ENCODE results near the gene PFKP.

DNA sequence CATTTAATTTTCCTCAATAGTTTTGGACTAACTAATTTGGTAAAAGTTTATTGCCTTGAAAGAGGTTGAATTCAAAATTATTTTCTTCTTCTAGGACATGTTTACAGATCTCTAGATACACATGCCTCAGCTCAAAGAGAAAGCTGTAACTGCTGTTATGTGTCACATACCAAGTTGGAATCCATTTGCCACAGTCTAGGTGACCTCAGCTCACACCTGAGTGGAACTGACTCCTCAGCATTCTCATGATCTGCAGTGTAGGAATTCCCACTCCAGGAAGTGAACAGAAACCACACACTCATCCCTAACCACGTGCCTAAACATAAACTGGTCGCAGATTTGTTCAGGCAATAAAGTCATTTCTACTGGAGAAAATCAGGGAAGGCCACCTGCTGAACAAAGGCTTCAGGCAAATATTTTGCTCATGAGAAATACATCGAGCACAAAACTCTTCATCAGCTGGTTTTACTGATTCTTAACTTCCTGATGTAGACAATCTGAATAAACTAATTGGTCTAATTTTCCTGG lies 23.0 kb upstream of the ZMYND11 start:
- PRO-cap, 2 experiments, result no peak in any of the 2 experiments

DNA sequence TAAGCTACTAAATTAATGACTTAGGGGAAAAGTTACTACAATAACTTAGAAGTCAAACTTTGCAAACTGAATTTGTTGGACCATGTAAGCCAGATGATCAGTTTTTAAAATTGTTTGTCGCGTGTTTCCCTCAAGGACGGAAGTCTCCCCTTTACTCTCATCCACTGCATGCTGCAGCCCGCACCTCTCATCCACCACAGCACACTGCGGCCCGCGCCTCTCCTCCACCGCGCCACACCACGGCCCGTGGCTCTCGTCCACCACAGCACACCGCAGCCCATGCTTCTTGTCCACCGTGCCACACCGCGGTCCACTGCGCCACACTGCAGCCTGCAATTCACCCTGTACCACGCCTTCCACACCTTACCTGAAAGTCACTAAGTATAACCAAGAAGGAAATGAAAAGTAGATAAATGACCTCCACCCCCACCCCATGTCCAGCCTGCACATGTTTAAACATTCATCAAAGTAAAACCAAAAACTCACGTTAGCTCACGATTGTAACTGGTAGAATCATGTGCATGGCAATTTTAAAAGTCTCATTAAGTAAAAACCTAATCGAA lies 176.1 kb downstream of the DIP2C start:
- PRO-cap, 2 experiments, result no peak in any of the 2 experiments

GRCh38 chr10:633044-633992 lies 56.1 kb downstream of the DIP2C start:
- PRO-cap, 2 experiments, result no peak in any of the 2 experiments

DNA sequence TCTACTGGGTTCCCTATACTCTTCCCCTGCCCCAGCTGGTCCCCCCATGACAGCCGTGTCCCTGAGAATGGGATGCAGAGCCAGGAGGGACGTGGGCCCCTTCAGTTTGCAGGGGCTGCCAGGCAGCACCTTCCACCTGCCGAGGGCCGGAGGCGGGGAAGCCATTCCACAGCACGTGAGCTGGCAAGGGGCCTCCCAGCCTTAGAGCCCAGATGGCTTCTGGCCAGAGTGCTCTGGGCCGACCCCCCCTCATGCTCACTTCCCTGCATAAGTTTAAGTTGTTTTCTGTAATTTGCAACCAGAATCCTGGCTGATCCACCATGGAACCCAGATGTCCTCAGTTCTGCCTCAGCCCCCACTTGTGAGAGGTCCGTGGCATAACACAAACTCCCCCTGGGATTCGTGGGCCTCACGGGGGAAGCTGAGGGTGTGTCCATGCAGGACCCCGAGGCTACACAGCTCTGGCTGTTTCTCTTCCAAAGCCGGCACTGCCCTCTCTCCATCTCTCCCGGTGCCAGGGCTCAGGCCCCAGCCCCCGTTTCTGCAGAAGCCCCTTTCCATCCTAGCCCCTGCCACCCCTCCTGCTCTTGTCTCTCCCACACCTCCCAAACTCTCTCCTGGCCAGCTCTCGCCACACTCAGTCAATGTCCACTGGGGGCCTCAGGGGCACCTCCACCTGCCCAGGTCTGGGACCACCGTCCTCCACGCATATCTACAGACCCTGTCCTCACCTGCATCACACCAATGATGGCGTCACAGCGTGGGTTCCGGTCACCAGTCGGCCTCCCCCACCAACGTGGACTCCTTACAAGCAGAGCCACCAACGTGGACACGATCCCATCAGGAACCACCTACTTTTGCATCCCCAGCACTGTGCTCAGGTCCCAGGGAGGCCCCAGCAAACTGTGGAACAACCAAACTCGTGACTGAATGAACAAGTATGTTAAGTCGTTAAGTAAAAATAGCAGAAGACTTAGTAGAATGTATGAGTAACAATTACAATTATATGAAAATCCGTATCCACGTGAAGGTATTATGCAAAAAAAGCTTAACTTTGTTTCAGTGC lies 38.6 kb downstream of the DIP2C start:
- PRO-cap, 2 experiments, result peak in 1 of 2 experiments; most common minus-strand start position 144 of the sequence (in 1)

GRCh38 chr10:679987-680822 lies 9.3 kb downstream of the DIP2C start:
- PRO-cap, 2 experiments, result no peak in any of the 2 experiments

DNA sequence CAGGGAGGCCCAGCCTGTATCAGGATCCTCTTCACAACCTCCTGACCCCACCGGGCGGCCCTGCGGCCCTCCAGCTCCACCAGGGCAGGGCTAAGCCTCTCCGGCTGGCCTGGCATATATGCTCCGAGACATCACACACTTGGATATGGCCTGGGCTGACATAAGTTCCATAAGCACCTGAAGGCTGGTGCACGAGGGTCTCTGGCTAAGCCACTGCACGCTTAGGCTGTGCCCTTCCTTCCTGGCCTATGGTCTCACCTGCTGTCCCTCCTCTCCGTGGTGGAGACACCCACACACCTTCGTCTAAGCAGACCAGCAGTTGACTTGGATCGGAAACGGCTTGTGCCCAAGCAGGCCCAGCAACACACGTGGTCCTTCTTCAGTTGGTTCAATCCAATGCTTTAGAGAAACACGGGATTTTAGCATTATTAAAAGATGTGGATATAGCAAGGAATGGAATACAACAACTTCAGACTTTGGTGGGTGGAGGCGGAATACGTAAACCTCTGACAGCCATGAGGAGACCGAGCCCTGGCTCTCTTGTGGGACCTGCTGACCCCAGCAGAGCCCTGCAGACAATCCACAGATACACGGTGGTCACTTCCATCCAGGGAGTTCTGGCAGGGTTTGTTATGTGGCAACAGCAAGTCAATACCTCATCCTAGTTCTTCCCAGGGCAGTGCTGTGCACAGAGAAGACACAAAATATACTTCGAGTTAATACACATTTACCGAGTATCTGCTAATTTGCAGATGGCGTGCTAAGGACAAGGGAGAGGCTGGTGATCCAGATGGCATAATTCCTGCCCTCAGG lies 118.3 kb upstream of the DIP2C start:
- PRO-cap, 2 experiments, result no peak in any of the 2 experiments

DNA sequence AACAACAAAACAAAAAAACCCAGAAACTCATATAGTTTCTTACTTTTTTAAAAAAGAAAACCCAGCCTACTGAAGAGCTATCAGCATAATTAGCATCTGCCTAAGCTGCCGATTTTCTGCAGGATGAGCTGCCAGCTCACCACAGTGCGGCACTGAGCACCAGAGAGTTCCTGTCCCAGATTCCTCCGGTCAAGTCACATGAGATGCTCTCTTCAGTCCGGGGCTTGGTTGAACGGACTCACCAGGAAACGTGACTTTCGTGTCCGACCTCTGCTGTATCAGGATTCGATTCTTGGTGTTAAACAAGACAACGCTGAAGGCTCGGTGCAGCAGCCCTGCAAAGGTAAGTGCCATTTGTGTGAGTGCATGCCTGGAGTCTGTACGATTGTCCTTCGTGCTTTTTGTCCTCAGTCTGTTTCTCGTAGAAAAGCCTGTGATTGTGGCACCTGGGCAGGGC lies 3.2 kb downstream of the IDI2 start:
- PRO-cap, 2 experiments, result no peak in any of the 2 experiments

GRCh38 chr10:1159293-1160171 lies 103.3 kb downstream of the WDR37 start:
- PRO-cap, 2 experiments, result no peak in any of the 2 experiments

DNA sequence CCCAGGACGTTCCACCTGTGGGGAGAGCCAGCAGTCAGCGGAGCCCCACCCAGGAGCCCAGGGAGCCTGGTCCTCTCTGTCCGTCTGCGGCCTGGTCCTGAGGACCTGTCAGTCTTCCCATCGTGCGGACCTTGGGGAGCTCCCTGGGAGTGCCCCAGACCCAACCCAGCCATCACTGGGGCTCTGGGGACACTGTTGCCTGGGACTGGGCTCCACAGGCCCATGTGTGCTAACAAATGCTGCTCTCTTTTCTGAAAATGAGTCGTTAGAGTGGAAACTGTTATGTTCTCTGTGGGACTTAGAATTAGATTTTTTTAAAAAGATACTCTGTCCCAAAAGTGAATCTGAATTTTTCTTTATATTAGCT lies 143.9 kb downstream of the WDR37 start:
- PRO-cap, 2 experiments, result no peak in any of the 2 experiments

DNA sequence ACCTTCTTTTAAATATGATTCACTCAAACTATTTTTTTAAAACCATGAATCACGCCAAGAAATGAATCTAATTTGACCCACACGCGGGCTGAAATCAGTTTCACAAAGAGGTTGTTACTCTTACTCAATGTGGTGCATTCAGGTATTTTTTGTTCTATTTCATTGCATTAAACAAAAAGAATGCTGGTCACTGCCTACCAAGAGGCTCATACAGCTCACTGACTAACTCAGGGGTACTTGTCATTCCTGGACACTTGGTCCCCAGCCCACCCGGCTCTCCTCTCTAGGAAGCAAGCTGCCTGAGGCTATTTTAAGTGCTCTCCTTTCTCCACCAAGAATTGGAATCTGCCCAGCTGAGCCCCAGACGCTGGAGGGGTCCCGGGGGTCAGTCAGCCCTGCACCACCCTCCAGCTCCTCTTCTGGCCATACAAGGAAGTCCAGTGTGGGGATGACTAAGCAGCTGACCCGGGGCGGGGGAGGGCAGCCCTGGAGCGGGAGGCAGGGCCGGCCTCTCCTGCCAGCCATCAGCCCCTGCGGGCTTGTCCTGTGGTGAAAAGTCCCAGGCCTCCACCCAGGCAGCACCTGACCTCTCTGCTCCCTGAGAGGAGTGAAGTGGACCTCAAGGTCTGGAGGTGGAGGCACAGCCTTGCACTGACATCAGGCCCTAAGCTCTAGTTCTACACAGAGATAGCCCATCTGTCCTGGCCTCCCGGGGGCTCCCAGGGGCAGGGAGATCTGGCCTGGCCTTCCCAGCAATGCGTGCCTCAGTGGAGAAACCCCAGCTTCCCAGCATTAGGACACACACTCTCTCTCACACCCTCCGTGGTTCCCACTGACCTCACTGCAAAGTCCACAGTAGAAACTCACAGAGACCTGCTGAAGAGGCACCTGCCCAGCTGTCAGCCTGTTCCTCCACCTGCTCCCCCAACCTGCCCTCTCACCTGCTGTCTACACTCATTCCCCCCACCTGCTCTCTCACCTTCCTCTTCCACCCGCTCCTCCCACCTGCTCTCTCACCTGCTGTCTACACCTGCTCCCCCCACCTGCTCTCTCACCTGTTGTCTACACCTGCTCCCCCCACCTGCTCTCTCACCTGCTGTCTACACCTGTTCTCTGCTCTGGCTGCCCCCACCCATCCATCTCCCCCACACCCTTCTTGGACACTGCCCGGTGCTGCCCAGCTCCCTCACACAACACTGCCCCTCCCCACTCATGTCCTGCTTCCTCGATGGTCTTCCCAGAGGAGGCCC lies 21.4 kb upstream of the PFKP start:
- PRO-cap, 2 experiments, result no peak in any of the 2 experiments

GRCh38 chr10:3066685-3067749 lies at the start of gene PFKP:
TSS of gene PFKP (plus strand) at chr10:3067548.
- PRO-cap, 2 experiments, result peak in 2 of 2 experiments; most common plus-strand start chr10:3067548 (in 2); most common minus-strand start chr10:3067403 (in 1)

GRCh38 chr10:3091265-3091746 lies 24.0 kb downstream of the PFKP start:
- PRO-cap, 2 experiments, result no peak in any of the 2 experiments

- PRO-cap, 2 experiments, result peak in 2 of 2 experiments; most common plus-strand start chr10:3172274 (in 2)
Observed at GRCh38 chr10:3171954-3172616, 497 bp downstream of the PITRM1 start.

DNA sequence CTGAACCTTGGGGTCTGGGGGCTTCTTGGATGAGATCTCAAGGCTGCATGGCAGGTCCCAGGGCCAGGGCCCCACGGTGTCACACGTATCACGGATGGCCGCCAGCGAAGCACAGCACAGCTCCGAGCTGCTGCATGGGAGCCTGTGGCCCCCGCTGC lies 987 bp upstream of the PITRM1 start:
- PRO-cap, 2 experiments, result no peak in any of the 2 experiments

GRCh38 chr10:3181763-3182210 lies 9.2 kb upstream of the PITRM1 start:
- PRO-cap, 2 experiments, result no peak in any of the 2 experiments

- PRO-cap, 2 experiments, result no peak in any of the 2 experiments
Observed at GRCh38 chr10:3263717-3264950, 91.6 kb upstream of the PITRM1 start.

GRCh38 chr10:3485269-3485801 lies 299.7 kb downstream of the KLF6 start:
- PRO-cap, 2 experiments, result no peak in any of the 2 experiments

GRCh38 chr10:3636396-3637315 lies 148.4 kb downstream of the KLF6 start:
- PRO-cap, 2 experiments, result no peak in any of the 2 experiments

GRCh38 chr10:3777772-3778731 lies 7.0 kb downstream of the KLF6 start:
- PRO-cap, 2 experiments, result no peak in any of the 2 experiments

- PRO-cap, 2 experiments, result no peak in any of the 2 experiments
Observed at GRCh38 chr10:3794693-3795056, 9.7 kb upstream of the KLF6 start.

Measured in Colon Carcinoma Metastatic in the Lung (tissue), 2 donors.